ENCODE measurements around a stretch of chr12.

- PRO-cap, 2 experiments = no peak in any of the 2 experiments
Observed at GRCh38 chr12:123109292-123109872, 41.5 kb downstream of the PITPNM2 start.

DNA sequence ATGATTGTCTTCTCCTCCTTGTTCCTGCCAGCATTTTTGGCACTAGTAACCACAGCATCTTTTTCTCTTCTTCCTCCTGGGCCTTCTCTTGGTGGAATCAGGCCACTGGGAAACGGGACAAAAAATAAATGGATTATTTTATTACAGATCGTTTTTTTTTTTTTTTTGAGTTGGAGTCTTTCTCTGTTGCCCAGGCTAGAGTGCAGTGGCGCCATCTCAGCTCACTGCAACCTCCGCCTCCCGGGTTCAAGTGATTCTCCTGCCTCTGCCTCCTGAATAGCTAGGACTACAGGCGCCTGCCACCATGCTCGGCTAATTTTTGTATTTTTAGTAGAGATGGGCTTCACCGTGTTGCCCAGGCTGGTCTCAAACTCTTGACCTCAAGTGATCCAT lies 13.4 kb downstream of the RILPL2 start:
- PRO-cap, 2 experiments = no peak in any of the 2 experiments

DNA sequence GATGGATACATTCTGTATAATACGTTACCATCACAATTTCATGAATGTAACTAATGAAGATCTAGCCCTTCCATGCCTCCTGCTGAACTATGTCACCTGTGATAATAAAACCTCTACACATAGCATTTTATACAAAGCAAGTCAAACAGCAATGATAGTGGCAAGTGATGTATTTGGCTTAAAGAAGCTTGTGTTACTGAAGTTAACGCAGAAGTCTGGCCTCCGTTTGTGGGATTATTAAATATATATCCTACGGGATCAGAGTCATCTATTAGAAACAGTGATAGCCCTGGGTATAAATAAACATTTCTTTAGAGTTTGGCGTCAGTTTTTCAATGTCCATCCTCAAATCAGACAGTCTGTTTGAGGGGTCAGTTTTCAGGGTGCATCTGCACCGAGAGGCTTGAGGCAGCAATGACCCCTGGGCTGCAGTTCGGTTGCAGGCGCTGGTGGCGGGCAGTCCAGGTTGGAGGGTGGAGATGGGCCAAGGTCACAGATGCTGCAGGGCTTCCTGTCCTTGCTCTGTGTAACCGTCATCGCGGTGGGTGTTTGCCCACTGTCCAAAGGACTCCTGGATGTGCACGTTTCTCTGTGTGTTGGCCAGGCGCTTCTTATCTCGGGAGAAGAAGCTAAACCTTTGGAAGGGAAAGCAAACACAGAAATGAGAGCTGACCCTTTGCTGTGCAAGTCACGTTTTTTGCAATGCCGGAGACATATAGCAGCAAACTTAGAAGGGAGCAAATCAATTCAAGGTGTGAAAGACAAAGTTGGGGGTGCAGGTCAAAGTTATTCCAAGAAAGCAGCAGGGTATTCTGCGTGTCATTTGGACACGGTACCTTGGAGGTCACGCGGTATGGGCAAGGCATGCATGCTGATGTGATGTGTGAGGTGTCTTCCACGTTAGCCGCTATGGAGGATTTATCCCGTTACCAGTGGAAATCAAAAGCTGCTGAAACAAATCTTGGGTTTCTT lies 14.4 kb downstream of the SNRNP35 start:
- PRO-cap, 2 experiments = no peak in any of the 2 experiments

GRCh38 chr12:123513623-123514406 lies 19.7 kb downstream of the RILPL1 start:
- PRO-cap, 2 experiments = no peak in any of the 2 experiments

DNA sequence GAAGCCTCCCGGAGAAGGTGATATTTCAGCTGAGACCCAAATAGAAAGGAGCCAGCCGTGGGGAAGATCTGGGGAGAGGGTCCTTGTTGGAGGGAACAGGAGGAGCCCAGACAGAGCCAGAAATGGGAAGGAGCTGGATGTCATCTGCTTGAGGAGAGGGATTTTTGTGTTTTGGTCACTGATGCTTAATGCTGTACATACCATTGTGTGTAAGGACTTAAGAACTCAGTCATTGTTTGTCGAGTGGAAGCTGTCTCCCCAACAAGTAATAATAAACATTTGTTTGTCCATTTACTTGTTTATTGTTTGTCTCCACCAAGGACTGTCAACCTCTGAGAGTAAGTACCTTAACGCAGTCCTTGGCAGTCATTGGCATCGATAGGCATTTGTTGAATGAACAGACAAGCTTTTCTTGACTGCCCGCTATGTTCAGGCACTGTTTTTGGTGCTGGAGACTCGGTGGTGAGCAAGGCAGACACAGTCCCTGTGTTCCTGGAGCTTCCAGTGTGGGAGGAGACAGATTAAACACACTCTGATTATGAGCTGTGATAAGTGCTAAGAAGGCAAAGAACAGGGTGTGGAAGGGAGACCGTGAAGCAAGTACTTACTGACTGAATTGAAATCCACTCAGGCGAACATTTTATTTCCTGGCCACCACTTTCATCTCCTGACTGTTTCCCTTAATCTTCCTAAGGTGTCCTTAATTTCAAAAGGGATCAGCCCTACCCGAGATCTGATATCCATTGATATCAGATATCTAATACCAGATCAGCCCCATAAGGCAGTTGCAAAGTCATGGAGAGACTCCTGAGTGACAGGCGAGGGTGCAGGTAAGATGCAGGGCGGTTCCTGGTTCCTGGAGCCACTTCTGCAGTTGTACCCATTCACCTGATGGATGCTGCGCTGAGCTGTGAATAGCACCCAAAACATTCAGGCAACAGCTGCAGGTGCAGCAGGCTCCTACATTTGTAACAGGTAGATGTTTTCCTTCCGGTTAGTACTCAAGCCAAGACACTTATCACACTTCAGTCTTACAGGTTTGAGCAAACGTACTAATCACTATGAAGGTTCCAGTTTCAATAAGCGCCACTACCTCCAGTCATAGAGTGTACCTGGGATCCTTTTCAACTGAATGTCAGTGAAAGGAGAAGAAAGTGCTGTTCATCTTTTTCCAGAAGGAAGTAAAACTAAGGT lies 1.4 kb downstream of the ATP6V0A2 start:
- PRO-cap, 2 experiments = peak in 1 of 2 experiments; most common minus-strand start position 508 of the sequence (in 1)

DNA sequence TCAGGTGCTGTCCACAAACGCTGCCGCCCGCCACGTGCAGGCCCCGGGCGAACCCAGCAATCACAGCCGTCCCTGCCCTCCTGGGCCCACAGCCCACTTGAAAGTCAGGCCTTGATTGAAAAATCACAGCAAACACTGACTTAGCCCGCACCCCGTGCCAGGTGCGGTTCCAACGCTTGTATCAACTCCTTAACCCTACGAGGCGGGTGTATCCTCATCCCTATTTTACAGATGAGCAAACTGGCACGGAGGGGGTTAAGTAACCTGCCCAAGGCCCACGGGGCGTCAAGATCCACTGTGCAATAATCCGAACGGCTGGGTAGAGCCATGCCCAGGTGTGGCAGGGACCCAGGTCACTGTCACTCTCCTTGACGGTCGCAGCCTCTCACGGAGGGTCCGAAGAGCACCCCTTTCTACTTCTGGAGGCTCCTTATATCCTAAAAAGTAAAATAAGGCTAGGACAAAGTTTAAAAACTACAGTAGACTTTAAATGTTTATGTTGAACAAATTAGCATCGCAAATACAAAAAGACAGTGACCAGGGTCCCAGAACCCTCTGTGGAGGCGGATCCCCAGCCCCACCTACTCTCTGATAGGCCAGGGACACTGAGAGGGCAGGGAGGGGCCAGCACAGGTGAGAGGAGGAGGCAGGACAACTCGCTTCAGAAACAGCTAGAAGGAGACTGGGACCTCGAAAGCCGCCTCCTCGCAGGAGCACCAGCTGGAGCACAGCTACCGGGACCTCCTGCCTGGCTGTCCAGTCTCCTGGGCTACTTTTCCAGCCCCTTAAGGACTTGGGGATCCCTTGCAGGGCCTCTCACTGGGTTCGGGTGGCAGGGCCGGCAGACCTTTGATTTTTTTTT lies 788 bp downstream of the DNAH10 start:
- PRO-cap, 2 experiments = no peak in any of the 2 experiments

GRCh38 chr12:123937026-123938054 lies 35.3 kb downstream of the CCDC92 start:
- PRO-cap, 2 experiments = no peak in any of the 2 experiments

DNA sequence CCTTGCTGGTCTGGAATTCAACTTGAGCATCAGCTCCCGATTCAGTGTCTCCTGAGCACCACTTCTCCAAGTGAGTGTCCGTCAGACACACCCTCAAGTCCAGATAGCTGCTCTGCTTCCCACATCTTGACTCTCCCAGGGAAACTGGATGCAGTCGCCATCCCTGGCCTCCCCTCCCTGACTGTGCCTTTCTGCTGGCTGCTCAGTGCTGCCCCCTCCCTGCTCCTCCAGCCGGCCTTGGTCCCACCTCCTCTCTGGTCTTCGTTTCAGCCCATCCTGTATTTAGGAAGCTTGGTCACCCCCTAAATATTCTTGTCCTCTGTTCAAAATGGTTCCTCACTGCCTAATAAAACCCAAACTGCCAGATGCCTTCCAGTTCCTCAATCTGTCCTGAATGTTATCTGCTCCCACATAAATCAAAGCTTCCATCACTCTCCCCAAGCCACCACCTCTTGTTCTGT lies 33.9 kb downstream of the CCDC92 start:
- PRO-cap, 2 experiments = no peak in any of the 2 experiments

- PRO-cap, 2 experiments = no peak in any of the 2 experiments
Observed at GRCh38 chr12:124006446-124006958, 33.5 kb downstream of the ZNF664 start.

DNA sequence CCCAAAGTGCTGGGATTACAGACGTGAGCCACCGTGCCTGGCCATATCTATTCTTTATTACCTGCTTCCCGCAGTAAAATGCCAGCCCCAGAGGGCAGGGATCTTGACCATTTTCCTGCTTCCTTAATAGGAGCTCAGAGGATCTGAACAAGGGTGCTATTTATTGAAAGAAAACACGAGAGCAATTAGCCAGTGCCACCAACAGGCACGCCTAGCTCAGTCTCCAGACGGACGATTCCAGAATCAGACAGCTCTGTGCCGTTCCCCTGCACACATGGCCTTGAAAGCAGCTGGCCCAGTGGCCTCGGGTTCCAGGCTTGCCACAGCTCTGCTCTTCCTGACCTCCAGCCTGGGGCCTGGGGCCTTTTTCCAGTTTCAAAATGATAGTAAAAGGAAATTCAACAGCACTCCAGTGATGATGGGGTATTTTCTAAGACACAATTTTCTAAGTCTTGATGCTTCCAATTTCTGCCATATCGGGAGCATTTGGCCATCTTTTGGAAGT lies 135.2 kb upstream of the RFLNA start:
- PRO-cap, 2 experiments = no peak in any of the 2 experiments

GRCh38 chr12:124190828-124191447 lies 104.0 kb upstream of the RFLNA start:
- PRO-cap, 2 experiments = no peak in any of the 2 experiments

- PRO-cap, 2 experiments = no peak in any of the 2 experiments
Observed at GRCh38 chr12:124332914-124333463, 38.1 kb downstream of the RFLNA start.

- PRO-cap, 2 experiments = no peak in any of the 2 experiments
Observed at GRCh38 chr12:124340761-124341012, 45.8 kb downstream of the RFLNA start.

- PRO-cap, 2 experiments = no peak in any of the 2 experiments
Observed at GRCh38 chr12:124410171-124410821, 115.4 kb downstream of the RFLNA start.

GRCh38 chr12:124469404-124469954 lies 97.9 kb downstream of the NCOR2 start:
- PRO-cap, 2 experiments = no peak in any of the 2 experiments

- PRO-cap, 2 experiments = peak in 1 of 2 experiments; most common plus-strand start chr12:124506659 (in 1)
Observed at GRCh38 chr12:124505994-124506991, 61.1 kb downstream of the NCOR2 start.

DNA sequence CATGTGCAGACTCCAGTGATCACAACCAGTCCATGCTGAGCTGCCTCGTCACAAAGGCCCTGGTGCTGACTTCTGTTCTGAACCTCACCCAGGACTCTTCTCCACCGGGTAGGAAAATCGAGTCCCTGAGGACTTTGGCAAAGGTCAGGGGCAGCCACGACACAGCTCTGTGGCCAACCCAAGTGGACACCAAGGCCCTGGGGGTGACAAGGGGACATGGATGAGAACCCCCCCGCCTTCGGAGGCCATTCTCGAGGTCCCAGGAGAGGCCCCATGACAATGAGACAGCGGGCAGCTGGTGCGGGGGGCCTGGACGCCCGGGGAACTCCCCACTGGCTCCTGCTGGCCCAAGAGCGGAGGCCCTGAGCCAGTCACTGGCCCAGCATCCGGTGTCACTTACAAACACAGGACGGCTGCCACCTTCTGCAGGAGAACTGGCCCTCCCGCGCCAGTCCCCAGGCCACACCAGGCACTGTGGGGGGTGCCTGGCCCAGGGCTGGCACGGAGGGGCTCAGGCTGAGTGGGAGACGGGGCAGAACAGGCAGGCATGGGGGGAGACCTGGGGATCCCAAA lies 51.5 kb downstream of the NCOR2 start:
- PRO-cap, 2 experiments = no peak in any of the 2 experiments

DNA sequence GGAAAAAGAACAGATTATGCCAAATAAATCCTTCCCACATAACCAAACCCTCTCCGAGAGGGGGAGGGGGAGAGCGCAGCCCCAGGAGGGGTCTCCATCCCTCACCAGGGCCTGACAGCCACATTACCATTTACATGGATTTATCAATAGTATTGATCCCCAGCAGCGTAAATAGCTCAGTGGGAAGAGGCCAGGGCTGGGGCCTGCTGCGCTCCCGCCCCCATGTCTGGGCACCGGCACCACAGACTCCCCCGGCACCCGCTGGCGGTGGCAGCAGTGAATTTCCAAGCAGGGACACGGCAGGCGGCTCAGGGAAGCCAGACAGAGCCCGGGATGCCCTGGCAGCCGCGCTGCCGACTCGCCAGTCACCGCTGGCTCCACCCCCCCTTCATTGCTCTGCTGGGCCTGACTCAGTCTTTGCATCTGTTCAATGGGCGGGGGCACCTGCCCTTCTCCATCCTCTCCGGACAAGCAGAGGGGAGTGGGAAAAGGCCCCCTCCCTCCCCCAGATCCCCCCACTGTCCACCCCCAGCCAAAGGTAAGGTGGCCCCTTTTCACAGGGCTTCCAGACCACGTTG lies 2.3 kb downstream of the NCOR2 start:
- PRO-cap, 2 experiments = no peak in any of the 2 experiments

DNA sequence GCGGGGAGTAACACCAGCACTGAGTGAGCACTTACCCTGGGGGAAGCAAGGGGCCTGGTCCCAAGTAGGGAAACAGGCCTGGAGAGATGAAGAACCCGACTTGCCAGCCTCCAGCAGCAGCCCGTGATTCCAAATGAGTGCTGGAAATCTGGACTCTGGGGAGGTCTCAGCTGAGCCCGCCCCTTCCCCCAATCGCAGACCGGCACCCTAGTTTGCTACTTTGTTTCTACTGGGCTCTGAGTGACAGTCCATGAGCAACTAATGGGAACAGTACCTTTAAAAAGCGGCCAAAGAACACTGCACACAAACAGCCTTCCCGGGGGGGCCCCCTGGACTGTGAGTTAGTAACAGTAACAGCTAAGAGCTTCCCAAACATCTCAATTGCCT lies 2.2 kb upstream of the NCOR2 start:
- PRO-cap, 2 experiments = no peak in any of the 2 experiments

- PRO-cap, 2 experiments = no peak in any of the 2 experiments
Observed at GRCh38 chr12:124620928-124621726, 53.7 kb upstream of the NCOR2 start.